Breast epithelium (tissue), 2 donors: ENCODE measurements around the gene CPVL.

GRCh38 chr7:27944666-27945179, 204.8 kb downstream of the TAX1BP1 start:
- PRO-cap: no peak
- RAMPAGE, long total RNA, 2 experiments: no peak in any of the 2 experiments

DNA sequence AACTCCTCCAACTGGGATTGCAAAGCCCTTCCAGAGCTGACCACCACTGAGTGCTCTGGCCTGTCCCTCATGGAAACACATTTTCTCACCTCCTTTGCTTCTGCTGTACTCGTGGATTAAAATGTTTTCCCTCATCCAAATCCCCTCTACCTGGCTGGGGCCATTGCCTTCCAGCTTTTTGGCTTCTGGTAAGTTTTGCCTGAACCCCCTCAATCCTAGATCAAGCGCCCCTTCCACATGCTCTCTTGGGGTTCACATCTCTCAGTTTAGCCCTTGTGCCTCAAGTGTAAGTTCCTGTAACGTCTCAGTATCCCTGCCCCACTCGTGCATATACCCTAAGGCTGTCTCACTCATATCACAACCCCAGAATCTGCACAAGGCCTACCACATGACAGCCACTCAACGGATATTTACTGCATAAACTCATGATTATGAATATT, 97.6 kb downstream of the JAZF1 start:
- PRO-cap: no peak
- RAMPAGE, long total RNA, 2 experiments: no peak in any of the 2 experiments

GRCh38 chr7:28311677-28312067, 100.6 kb upstream of the CREB5 start:
- PRO-cap: no peak
- RAMPAGE, long total RNA, 2 experiments: no peak in any of the 2 experiments

DNA sequence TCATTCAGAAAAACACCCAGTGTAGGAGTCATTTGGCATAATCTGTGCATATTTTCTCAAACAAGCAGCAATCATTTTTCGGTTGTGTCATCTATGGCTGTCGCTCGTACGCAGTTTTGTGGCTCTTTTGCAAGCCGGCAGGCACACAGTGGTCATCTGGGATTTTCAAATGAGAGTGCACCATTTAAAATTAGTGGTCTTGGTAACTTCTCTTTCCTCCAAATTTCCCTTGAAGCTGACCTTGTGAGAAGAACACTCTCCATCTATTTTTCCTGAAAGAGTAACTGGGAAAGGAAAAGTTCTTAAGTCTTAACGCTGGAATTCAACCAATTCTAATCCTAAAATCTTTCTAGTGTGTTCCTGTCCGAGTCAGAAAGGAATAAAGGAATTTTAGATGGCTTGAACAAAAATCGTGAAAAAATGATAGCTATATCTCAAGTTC, 20.0 kb downstream of the CREB5 start:
- PRO-cap: no peak
- RAMPAGE, long total RNA, 2 experiments: no peak in any of the 2 experiments

DNA sequence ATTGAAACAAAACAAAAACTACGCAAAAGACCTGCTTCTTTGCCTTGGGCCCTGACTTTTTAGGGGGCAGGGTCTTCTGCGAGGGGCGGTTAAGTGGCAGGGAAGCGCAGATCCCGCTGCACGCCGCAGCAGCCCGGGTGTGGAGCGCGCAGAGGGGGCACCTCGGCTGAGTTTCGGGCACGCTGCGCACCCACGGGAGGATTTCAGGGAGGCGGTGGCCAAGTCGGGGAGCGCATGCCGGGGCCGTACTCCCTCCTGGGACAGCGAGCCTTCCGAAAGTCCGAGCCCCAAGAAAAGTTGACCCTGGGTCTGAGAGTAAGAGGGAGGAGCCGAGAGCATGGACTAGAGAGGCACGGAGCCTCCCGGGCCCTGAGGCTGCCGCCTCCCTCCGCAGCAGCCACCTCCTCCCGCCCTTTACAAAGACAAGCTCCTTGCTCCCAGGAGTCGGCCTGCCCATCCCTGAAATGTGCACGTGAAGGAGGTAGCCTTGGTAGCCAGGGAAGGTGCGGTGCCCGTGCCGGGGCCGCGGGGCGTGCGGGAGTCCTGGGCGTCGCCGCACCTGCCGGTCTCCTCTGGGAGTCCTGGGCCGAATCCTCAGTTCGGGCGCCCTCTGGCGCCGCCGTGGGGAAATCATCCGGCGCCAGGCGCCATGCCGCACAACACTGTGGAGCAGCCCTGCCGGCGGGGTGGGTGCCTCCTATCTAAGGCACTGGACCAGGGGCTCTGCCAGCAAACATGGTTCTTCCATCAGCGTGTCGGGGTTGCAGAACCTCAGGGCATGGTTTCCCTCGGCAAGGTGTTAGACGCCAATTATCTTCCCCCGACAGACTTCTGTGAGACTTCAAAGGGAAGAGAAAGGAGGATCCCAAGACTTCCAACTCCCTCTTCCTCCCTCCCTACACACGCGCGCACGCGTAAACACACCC, 104.1 kb downstream of the TRIL start:
- PRO-cap: no peak
- RAMPAGE, long total RNA, 2 experiments: no peak in any of the 2 experiments

DNA sequence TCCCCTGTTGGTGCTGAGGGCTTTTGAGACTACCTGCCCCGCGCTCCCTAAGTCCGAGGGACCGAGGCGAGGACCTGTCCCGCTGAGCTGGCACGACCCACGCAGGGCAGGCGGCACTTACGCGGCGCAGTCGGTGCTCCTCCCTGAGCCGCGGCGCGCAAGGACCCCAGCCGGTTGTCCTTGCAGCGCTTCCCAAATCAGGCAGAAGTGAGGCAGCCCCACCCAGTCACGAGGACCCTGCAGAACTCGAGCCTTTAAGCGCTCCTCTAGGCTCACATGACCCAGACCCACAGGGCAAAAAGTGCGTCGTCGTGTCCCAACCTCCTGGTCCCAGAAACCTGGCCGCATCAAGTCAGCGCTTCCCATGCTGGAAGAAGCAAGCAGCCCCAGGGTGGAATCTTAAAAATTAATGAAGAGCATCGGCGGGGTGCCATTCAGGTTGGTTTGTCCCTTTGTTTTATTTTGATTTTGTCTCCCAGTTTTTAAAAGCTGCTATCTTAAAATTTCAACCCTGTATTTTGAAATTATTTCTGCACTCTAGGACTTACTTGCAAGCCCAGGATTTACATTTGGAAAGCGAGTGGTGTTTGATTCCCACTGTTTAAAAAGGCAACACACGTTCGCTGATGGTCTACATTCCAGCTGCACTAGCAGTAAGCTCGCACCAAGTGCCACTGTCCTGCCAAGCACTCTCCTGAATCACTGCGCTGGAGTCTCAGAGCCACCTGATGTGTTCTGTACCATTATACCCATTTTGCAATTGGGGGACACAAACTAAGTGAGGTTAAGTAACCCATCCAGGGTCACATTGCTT, at the start of gene CPVL:
CPVL (minus strand) TSS at position 230 of the 814 bp plus-strand sequence.
- PRO-cap: bidirectional peak, plus-strand start at position 284 of the sequence, minus-strand start at position 157 of the sequence
- RAMPAGE, long total RNA, 2 experiments: start-site peak on the plus strand in 1 of 2 experiments, centred at position 290 of the sequence, 30 reads per replicate; start-site peak on the minus strand in 1 of 2 experiments, centred at position 187 of the sequence, 253 reads per replicate

DNA sequence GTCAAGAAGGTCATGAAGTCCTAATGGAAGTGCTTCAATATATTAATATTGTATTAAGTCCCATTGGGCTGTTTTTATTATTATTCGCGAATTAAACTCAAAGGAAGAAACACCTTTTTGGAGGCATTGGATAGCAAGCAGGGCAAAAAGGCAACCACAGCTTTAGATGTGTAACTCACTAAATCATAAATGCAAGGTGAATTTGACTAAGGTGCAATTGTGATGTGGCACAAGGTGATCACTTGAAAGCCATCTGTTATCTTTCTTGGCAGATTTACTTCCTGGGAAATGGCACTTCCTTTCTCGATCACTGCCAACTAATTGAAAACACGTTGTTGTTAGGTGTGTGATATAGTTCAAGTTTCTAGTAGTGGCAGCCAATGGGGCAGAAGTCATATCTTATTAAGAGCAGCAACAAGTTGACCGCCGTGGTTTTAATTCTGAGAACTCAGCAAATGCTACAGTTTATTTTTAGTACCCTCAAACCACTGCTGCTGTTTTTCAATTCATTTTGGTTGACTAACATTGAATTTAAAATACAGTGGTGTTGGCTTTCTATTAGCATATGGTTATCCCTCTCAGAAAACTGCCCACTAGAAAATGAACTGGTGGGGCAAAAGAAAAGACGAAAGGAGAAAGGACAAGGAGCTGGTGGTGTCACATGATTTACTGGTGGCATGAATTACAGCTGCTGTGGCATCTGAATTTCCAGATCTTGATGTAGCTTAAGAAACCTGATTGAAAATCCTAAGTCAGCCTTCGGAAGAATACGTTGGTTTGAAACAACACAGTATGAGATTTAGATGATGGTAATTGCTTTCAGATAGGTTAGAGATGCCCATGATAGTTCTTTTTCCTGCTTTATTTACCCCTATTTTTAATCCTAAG, 1.7 kb downstream of the CHN2 start:
- PRO-cap: no peak
- RAMPAGE, long total RNA, 2 experiments: no peak in any of the 2 experiments

- PRO-cap: no peak
- RAMPAGE, long total RNA, 2 experiments: no peak in any of the 2 experiments
Observed at GRCh38 chr7:29265082-29265557, 70.5 kb downstream of the CHN2 start.

DNA sequence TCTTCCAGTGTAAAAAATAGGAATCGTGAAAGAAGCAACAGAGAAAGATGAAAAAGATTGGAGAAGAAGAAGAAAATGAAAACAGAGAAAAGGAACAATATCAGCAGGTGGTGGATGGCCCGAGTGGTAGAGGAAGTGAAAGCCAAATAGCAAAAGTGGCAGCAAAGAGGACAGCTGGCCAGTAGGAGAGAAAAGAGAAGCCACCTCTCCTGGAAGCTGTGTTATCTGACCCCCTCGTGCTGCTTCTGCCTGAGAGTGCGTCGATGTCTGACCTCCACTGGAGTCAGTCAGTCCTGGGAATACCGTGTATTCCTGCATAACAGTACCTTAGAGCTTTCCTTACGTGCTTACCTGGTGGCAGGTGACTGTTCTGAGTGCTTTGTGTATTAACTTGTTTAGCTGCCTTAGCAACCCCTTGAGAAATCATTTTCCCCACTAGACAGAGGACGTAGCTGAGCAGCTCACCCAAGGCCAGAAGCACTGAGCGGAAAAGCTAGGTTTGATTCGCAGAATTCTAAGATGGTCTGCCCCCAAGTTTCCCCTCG, 88.3 kb downstream of the CHN2 start:
- PRO-cap: no peak
- RAMPAGE, long total RNA, 2 experiments: no peak in any of the 2 experiments

DNA sequence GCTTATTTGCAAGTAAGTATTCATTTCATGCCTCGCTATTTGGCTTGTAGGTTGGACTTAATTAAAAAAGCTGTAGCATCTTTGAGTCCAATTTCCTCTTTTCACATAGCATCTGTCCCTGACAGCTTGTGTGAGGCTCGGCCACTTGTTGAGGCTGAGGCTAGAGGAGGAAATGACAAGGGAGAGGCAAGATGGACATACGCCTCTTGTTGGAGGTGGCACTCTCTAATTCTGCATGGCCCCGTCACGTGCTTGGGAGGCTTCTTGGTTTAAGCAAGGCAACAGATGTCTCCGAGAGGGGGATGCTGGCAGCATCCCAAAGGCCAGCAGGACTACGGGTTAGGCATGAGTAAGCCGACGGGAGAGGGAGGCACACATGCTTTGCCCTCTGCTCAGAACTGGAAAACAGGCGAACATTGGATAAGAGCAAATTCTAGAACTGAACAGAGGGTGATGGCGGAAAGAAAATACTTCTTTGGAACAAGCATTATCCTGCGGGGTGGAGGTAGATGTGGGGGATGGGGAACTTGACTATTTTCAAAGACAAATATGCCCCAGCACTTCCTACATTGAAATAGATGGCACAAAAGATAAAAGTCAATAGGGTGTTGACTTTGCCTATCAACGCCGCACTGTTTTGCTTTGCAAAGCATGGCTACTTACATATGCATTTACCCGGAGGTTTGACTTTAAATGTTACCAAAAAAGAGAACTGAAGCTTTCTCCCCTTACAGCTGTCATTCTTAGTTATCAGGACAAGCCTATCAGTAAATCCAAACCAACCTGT, 94.7 kb downstream of the CHN2 start:
- PRO-cap: no peak
- RAMPAGE, long total RNA, 2 experiments: no peak in any of the 2 experiments

GRCh38 chr7:29337537-29337937, 143.0 kb downstream of the CHN2 start:
- PRO-cap: no peak
- RAMPAGE, long total RNA, 2 experiments: no peak in any of the 2 experiments

DNA sequence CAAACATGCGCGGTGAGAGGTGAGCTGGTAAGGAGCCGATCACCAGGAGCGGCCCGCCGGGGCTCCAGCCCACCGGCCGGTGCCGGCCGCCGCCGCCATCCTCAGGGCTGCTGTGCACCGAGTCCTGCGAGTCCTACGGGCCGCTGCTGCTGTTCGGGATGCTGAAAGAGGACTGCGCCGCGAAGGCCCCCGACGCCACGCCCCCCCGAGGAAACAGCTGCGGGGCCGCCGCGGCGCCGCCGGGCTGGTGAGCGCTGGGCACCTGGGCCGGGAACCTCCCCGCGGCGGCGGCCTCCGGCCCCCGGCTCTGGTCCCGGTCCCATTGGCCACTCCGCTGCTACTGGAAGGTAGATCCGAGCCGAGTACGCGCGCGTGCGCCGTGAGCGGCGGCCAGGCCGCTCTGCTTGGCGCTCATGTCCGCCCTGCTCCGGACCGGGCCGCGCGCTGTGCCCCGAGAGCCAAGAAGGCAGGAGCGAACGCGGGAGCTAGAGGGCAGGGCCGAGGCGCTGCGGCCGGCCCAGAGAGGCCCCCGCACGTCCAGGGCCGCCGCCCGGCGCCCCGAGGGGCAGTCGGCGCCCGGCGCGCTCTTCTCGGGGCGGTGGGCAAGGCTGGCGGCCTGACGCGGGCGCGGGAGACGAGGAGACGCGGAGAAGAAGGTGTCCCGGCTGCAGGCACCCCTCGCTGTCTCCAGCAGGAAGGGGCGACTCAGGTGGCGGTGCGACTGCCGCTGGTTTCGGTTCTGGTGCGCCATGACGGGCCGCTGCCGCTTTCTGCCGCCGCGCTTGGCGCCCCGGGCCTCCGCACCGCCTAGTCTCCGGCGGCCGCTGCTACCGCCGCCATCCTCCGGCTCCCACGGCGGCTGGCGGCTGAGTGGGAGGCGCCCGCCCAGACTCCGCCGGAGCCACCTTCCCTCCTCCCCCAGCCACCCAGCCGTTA, 121.3 kb upstream of the WIPF3 start:
- PRO-cap: no peak
- RAMPAGE, long total RNA, 2 experiments: no peak in any of the 2 experiments

DNA sequence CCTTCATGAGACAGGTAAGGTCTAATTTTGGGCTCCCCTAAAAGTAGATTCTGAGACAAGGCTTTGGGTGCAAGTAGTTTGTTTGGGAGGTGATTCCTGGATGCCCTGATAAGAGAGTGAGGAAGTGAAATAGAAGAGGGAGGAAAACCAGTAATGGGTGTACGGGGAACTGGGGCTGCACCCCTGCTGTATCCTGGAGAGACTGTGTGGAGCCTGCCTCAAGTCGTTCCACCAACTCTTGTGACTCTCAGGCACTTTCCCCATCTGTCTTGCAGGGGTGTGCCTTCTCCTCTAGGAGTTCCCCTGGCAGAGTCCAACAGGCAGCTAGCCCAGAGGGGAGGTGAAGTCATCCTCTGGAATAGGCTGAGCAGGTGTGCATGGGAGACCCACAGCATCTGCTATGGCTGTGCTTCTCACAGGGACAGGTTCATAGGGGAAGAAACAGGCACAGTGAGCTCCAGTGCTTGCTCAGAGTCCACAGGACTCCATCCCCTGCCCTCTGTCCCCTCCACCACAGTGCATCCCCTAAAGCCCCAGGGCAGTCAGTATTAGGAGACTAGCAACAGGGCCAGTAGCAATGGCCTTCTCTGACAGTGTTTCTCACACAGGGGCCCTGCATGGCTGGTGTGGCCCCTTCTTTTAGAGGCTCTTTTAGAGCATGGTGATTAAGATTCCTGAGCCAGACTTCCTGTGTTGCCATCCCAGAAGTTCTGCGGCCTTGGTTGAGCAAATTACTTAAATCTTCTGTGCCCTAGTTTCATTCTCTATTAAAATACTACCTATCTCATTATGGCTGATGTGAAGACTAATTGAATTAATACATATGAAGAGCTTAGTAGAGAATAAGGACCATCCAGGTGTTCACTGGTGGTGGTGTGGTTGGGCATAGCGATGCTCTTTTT, 46.9 kb downstream of the WIPF3 start:
- PRO-cap: no peak
- RAMPAGE, long total RNA, 2 experiments: no peak in any of the 2 experiments

- PRO-cap: no peak
- RAMPAGE, long total RNA, 2 experiments: no peak in any of the 2 experiments
Observed at GRCh38 chr7:29970282-29970481, 19.4 kb downstream of the SCRN1 start.

DNA sequence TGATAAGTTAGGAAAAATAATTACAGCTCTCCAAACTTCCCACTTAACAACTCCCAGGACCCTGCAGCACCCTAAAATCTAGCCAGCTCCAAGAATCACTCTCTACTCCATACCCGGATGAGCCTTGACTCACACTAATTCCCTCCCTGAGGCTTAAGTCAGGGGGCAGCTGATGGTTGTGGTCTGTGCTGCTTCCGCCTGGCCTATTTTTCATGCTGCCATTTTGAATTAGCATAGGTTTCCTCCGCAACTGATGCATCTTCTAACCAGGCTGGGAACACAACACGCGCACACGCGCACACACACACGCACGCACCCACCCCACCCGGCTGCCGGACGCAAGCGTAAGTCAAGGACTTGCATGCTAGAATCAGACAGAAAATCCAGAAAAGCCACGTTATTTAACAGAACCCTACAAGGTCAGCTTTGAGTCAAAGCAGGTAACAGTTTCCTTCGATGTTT, 1.2 kb downstream of the SCRN1 start:
- PRO-cap: no peak
- RAMPAGE, long total RNA, 2 experiments: no peak in any of the 2 experiments

GRCh38 chr7:30029624-30030279, 1.5 kb downstream of the PLEKHA8 start:
- PRO-cap: no peak
- RAMPAGE, long total RNA, 2 experiments: no peak in any of the 2 experiments

DNA sequence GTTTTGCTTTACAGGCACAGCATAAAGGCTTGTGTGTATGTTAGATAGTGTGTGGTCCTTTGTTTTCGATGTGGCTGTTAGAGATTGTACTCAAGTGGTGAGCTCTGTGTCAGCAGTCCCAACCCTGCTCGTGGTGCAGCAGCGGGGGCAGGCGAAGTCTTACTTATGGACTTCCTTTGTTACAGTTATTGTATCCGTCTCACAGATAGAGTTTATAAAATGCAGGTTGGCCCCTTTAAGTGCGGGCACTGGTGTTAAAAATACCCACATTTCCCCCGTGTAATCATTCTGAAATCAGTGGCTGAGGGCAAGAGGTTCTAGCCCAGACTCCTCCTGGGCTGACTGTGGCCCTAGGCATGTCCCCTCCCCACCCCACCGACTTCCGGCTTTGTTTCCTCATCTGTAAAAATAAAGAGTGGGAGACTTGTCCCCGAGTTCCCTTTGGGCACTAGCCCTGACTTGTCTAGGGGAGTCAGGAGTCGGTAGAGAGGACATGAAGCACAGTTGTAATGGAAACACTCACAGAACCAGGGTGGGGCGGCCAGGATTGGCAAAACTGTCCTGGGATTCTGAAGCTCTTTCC, 28.6 kb downstream of the MTURN start:
- PRO-cap: no peak
- RAMPAGE, long total RNA, 2 experiments: no peak in any of the 2 experiments

GRCh38 chr7:30172983-30173642, 38.3 kb downstream of the MTURN start:
- PRO-cap: no peak
- RAMPAGE, long total RNA, 2 experiments: no peak in any of the 2 experiments

DNA sequence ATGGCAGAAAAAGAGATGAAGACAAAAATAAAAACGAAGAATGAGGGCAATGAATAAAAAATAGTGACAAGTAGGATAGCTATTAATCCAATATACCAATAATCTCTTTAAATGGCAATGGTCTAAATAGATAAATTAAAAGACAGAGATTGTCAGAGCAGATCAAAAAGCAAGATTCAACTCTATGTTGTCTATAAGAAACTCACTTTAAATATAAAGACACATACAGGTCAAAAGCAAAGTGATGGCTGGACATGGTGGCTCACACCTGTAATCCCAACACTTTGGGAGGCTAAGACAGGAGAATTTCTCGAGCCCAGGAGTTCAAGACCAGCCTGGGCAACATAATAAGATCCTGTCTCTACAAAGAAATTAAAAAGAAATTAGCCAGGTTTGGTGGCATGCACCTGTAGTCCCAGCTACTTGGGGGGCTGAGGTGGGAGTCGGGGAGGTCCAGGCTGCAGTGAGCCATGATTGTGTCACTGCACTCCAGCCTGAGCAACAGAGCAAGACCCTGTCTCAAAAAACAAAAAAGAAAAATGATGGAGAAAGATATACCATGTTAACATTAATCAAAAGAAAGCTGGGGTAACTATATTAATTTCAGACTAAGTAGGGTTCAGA, 67.2 kb upstream of the ZNRF2 start:
- PRO-cap: no peak
- RAMPAGE, long total RNA, 2 experiments: no peak in any of the 2 experiments

DNA sequence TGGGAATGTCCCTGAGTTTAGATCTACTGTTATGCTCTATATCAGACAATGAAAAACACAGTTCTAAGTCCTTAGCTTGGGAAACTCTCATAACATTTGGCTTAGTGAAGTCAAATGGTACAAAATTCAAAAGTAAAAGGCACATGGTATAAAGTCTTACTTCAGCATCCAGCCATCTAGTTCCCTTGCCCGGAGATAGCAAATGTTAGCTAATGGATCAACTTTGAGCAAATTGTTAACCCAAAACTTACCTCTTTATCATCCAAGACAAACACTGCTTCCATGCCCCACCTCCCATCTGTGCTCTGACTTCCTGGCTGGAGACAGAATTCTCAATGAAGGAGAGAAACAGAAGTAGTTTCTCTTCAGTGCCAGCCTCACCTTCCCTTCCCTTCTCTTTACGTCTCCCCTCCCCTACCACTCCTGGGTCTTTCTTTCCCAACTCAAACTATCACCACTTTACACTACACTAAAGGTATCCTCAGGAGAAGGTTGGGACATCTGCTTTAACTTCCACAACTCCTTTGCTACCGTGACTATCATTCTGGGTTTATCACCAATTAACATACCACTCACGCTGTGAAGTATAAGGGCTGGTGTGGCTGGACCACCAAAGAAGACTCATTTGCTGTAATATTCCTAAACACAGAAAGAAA, 21.2 kb upstream of the ZNRF2 start:
- PRO-cap: no peak
- RAMPAGE, long total RNA, 2 experiments: no peak in any of the 2 experiments